Cardiac ventricle fibroblast (primary cell): Measurements from ENCODE around the genes EZH1, COA3, SOST, NAGS and TMEM101.

DNA sequence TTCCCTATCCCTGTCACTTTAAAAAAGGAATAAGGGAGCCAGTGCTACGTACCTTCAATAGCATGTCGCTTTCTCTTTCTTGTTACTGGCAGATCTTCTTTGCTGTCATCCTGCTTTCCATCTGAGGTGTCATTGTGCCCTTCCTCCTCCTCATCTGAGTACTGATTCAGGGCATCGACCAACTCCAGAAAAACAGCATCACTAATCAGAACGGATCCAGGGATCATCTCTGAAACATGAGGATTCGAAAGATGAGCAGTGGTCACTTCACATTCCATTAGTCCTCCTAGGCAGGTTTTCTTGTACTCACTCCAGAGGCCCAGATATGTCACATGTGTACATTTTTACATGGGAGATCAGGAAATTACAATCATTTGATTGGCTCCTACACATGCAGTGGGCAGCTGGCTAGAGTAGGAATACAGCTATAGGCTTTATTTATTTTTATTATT lies 24.6 kb downstream of the EZH1 start:
- RAMPAGE, long total RNA = no peak

- RAMPAGE, long total RNA = start-site peak on the minus strand at chr17:42745034-42745042, 41 and 9 reads in 2 replicates
Measured at GRCh38 chr17:42744134-42745312, at the start of gene EZH1. EZH1 (minus strand) TSS chr17:42745040.

GRCh38 chr17:42762747-42763717 lies 2.0 kb downstream of the RAMP2 start:
- RAMPAGE, long total RNA = no peak

- RAMPAGE, long total RNA = start-site peak on the minus strand at chr17:42798687-42798692, 70 and 29 reads in 2 replicates
Measured at GRCh38 chr17:42798327-42799042, at the start of gene COA3. COA3 (minus strand) TSS chr17:42798704.

DNA sequence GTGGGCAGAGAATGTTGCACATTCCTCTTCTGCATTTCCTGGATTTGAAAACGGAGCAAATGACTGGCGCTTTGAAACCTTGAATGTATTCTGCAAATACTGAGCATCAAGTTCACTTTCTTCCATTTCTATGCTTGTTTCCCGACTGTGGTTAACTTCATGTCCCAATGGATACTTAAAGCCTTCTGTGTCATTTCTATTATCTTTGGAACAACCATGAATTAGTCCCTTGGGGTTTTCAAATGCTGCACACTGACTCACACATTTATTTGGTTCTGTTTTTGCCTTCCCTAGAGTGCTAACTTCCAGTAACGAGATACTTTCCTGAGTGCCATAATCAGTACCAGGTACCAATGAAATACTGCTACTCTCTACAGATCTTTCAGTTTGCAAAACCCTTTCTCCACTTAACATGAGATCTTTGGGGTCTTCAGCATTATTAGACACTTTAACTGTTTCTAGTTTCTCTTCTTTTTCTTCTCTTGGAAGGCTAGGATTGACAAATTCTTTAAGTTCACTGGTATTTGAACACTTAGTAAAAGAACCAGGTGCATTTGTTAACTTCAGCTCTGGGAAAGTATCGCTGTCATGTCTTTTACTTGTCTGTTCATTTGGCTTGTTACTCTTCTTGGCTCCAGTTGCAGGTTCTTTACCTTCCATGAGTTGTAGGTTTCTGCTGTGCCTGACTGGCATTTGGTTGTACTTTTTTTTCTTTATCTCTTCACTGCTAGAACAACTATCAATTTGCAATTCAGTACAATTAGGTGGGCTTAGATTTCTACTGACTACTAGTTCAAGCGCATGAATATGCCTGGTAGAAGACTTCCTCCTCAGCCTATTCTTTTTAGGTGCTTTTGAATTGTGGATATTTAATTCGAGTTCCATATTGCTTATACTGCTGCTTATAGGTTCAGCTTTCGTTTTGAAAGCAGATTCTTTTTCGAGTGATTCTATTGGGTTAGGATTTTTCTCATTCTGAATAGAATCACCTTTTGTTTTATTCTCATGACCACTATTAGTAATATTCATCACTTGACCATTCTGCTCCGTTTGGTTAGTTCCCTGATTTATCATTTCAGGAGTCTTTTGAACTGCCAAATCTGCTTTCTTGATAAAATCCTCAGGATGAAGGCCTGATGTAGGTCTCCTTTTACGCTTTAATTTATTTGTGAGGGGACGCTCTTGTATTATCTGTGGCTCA lies 31.9 kb downstream of the BRCA1 start:
- RAMPAGE, long total RNA = no peak

DNA sequence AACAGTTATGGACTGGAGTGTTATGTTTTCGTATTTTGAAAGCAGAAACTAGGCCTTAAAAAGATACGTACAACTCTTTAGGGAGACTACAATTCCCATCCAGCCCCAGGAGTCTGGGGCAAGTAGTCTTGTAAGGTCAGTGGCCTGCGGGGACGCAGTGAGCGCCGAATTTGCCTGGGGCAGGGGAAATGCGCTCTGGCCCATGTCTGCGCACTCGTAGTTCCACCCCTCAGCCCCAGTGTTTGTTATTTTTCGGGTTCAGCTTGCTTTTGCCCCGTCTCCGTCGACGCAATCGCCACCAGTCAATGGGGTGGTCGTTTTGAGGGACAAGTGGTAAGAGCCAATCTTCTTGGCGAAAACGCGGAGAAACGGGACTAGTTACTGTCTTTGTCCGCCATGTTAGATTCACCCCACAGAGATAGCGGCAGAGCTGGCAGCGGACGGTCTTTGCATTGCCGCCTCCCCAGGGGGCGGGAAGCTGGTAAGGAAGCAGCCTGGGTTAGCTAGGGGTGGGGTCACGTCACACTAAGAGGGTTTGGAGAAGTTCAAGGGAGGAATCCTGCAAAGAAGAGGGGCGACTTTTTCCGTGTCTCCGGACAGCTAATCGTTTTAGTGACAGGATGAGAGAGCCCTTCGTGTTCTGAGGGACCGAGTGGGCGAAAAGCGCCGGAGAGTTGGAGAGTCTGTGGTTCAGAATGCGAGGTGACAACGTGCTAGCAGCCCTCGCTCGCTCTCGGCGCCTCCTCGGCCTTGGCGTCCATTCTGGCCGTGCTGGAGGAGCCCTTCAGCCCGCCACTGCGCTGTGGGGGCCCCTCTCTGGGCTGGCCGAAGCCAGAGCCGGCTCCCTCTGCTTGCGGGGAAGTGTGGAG lies 1.0 kb upstream of the BRCA1 start:
- RAMPAGE, long total RNA = no peak

GRCh38 chr17:43134628-43135285 lies 9.6 kb upstream of the BRCA1 start:
- RAMPAGE, long total RNA = no peak

DNA sequence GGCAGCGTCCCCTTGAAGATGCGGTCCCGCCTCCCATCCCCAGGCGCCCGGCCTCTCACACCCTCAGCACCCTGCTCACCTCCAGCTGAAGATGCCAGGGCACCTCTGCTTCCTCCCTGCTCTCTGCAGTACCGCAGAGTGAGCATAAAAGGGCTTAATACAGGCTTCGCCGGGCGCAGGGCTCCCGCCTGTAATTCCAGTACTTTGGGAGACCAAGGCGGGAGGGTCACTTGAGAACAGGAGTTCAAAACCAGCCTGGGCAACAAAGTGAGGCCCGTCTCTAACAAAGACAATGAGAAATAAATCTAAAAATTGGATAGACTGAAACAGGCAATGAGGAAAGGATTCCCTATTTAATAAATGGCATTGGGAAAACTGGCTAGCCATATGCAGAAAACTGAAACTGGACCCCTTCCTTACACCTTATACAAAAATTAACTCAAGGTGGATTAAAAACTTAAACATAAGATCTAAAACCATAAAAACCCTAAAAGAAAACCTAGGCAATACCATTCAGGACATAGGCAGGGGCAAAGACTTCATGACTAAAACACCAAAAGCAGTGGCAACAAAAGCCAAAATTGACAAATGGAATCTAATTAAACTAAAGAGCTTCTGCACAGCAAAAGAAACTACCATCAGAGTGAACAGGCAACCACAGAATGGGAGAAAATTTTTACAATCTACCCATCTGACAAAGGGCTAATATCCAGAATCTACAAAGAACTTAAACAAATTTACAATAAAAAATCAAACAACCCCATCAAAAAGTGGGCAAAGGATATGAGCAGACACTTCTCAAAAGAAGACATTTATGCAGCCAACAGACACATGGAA lies 10.9 kb upstream of the BRCA1 start:
- RAMPAGE, long total RNA = no peak

- RAMPAGE, long total RNA = no peak
Measured at GRCh38 chr17:43360324-43360733, 38.5 kb upstream of the ARL4D start.

- RAMPAGE, long total RNA = no peak
Measured at GRCh38 chr17:43362277-43362734, 36.5 kb upstream of the ARL4D start.

GRCh38 chr17:43409619-43410094 lies 10.9 kb downstream of the ARL4D start:
- RAMPAGE, long total RNA = no peak

DNA sequence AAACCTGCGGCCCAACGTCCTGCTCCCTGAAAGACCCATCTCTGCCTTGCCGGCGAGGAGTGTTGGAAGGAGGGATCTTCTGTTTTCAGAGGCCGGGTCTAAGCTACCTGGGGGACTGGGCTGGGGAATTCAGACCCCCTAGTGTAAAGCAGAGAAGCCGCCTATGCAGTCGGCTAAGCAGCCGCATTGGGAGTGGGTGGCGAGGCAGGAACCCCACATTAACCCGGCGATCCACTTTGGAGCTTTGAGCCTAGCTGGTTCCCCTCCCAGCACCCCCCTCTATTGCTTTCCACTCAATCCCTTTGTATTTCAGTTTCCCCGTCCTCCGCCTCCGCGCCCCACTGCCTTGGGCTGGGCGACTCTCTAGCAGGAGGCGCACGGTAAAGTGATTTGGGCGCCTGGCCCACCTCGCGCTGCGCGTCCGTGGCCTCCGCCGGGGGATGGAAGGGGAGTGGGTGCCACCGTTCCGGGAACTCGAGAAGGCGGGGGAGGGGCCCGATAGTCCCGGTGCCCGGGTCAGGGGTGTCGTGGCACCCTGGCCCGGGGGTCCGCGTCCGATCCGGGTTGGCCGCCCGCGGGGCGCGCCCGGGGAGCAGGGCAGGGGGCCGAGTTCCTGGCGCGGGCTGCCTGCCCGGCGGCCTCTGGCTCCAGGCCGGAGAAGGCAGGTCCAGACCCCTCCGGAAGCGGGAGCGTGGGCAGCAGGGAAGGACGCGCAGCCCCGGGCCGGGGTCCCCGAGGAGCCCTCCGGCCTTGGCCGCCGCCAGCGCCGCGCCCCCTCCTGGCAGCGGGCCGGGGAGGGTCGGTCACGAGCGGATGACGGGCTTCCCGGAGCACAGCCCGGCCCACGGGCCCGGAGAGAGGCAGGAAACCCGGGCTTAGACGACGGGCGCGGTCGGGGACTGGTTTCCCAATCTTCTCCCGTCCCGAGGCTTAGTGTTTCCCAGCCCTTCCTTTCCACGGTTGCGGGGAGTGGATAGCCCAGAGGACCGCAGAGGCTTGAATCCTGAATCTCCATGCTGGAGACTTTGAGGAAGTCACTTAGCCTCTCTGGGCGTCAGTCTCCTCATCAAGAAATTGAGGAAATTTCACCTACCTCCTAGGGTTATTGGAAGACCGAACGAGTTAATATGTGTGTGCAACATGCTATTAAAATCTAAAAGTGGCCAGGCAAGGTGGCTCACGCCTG lies 15.8 kb downstream of the MEOX1 start:
- RAMPAGE, long total RNA = no peak

DNA sequence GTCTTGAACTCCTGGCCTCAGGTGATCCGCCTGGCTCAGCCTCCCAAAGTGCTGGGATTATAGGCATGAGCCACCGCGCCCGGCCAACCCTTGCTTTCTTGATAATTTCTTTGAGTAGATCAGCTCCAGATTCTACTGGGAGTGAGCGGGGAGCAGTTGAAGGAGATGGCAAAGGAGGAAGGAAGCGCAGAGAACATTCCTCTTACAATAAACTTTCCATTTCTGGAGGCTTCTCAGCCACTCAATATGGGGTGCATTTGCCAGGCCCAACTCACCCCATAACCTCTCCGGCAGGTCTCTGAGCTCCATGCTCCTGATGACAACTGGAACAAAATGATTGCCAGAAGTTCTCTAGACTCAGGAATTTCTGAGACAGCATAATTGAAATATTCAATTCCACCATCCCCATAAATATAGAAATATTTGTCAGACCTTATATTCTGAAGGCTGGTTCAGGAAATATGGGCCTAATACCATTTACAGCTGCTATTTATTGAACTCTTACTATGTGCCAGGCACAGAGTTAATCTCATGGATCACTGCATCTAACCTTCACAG lies 4.2 kb downstream of the MEOX1 start:
- RAMPAGE, long total RNA = no peak

- RAMPAGE, long total RNA = no peak
Measured at GRCh38 chr17:43758642-43758882, at the start of gene SOST. SOST (minus strand) TSS chr17:43758791.

GRCh38 chr17:43937524-43937849 lies 4.8 kb downstream of the PPY start:
- RAMPAGE, long total RNA = no peak

- RAMPAGE, long total RNA = no peak
Measured at GRCh38 chr17:44004218-44004791, at the start of gene NAGS. NAGS (plus strand) TSS chr17:44004622.

GRCh38 chr17:44008355-44008897 lies 4.0 kb downstream of the NAGS start:
- RAMPAGE, long total RNA = no peak

- RAMPAGE, long total RNA = no peak
Measured at GRCh38 chr17:44014170-44015526, at the start of gene TMEM101. TMEM101 (minus strand) TSS chr17:44014963.

- RAMPAGE, long total RNA = no peak
Measured at GRCh38 chr17:44193469-44194339, 6.0 kb downstream of the ATXN7L3 start.

DNA sequence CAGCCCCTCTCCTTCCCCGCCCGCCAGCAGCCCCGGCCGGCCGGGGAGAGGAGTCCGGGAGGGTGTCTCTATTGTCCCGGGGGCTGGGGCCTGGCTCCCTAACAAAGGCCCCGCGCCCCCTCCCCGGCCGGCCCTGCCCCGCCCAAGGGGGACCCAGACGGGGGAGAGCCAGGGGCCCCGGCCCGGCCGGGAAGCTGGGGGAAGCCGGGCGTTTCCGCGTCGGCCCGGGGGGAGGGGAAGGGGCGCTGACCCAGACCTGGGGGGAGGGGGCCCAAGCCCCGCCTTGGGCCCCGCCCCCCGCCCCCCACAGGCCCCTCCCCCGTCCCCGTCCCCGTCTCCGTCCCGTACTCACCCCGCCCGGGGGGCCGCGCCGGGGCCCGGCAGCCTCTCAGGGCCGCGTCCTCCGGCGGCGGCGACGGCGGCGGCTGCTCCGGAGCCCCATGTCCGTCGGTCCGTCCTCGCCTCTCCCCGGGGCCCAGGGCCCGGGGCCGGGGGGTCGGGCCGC lies 488 bp downstream of the ATXN7L3 start:
- RAMPAGE, long total RNA = no peak